Left lobe of liver (tissue), 1 donor: Measurements from ENCODE around the genes TMCO4, VWA5B1 and KIF17.

- PRO-cap: no peak
These were observed 44.1 kb downstream of the TMCO4 start for GRCh38 chr1:19755595-19756041.

DNA sequence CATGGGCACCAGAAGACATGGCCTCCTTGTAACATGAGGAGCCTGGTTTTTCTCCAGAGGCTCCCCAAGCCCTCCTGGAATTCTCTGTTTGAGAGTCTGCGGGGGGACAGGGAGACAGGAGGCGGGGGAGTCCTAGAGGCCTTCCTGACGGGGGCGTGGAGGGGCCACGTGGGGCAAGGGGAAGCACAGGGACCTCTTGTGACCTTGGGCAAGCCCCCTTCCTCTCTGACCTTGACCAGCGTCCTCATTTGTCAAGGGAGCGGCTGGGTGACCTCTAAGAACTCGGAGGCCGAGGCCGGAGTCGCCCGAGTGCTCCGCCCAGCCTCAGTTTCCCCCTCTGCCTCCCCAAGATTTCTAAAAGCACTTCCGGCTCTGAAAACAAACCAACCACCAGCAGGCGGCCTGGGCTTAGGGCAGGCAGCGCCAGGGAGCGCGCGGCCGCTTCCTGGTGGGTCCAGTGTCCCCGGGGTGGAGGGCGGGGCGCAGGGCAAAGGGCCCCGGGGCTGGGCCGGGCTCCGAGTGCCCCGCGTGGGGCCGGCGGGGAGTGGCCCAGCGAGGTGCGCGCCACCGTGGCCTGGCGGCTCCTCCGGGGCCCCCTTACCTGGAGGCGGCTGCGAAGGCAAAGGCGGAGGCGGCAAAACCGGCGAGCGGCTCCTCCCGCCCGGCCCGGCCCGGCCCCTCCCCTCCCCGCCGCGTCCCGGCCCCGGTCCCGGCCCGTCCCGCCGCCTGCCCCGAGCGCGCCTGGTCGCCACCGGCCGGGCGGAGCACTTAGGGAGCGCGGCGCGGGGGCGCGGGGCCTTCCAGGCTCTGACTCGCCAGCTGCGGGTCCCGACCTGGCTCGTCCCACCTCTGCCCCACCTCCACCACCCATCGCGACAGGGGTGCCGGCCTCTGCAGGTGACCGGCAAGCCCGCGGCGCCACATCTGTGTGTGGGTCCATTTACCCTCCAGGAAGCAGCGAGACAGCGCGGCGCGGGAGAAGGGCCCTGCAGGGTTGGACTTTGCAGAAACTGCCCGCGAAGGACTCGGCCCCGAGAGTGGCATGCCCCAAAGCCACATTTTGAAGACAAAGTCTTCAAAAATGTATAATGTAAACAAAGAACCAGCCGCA, at the start of gene TMCO4:
TMCO4 (minus strand) TSS at position 663 of the 1,111 bp plus-strand sequence.
- PRO-cap: unidirectional peak, plus-strand start at position 411 of the sequence; bidirectional peak, plus-strand start at position 518 of the sequence, minus-strand start at position 462 of the sequence

DNA sequence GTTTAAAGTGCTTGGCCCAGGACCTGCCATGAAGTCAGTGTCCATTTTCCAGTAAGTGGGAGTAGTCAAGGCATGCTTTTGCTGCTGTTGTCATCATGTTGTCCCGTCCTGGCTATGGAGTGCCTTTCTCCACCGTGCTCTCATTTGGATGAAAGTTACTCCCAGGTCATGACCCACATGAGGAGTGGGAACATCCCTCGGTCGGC, 11.7 kb downstream of the PLA2G2A start:
- PRO-cap: no peak

- PRO-cap: no peak
These were observed 20.1 kb downstream of the PLA2G2D start for GRCh38 chr1:20099306-20099519.

DNA sequence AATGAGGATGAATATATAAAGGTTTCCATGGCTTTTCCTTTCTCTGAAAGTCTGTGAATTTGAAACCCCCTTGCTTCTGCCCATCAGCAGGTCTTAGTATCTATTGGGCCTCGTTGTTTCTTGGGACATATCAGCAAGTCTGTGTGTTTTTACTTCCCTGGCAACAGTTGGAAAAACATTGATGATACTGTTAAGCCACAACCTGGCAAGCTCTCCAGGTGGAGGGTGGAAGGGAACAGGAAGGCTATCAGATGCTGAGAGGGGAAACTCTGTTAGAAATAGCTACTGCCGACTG, 4.7 kb upstream of the PLA2G2D start:
- PRO-cap: no peak

DNA sequence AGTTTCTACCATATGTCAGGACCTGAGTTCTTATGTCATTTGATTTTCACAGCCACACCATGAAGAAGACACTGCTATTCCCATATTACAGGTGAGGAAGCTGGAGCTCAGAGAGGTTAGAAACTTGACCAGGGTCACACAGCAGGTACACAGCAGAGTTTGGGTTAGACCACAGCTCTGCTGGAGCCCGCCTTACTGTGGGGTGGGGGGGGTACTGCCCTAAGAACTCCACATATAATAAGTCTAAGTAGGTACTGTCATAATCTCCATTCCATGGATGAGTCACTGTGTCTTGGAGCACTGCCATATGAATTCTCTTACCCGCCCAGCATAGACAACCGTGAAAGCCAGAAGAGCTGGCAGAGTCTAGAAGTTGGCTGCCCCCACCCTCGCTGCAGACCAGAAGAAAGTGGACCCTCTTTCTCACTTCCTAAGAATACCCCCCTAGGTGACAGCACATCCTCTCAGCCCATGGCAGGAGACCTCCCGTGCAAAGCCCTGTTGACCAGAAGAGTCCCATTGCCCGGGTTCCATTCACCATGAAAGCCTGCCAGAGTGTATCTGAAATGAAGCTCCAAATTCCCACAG, 5.2 kb upstream of the PLA2G2D start:
- PRO-cap: no peak

- PRO-cap: unidirectional peak, plus-strand start at chr1:20184855
These were observed 1.4 kb upstream of the UBXN10 start for GRCh38 chr1:20184533-20184931.

- PRO-cap: no peak
These were observed 47.7 kb upstream of the VWA5B1 start for GRCh38 chr1:20242805-20243595.

DNA sequence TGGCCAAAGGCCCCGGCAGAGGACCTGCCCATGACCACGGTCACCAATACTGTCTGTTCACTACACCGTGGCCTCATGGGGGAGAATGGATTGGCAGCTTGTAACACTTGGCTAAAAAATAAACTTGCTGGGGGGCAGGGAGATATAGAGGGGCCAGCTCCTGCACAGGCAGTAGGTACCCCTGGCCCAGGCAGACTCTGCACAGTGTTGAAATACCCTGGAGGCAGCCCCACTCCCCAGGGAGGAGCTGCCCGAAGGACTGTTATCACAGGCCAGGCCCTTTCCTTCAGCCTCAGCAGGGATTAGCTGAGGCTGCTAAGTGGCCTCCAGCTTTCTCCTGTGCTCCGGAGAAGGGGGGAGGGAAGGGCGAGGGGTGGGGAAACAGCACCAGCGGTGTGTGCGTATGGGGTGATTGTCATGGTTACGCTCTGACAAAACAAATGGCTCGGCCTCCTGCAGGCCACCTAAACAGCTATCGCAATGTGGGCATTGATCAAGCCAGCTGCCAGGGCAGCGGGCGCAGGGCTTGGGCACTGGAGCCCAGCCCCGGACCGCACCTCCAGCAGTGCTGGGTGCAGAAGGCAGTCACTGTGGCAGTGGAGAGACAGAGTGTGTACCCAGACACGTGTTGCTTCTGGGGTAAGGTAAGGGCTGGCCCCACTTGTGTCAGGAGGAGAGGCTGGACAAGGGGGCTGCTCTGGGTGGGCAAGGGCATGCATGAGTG, at the start of gene VWA5B1:
VWA5B1 (plus strand) TSS at position 431 of the 724 bp plus-strand sequence.
- PRO-cap: no peak

DNA sequence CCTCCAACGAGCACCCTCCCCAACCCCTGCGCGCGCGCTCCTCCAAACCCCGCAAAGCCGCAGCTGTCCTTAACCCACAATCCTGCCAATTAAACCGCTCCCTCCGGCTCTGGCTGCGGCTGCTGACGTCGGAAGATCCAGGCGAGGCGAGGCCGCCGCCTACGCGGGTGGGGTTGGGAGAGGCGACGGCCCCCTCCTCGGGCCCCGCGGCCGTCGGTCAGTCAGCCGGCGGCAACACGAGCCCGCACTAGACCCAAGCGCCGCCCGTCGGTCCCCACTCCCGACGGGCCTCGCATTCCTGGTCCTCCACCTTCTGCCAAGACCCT, 75.3 kb downstream of the VWA5B1 start:
- PRO-cap: no peak

GRCh38 chr1:20411189-20411623, 74.8 kb downstream of the CAMK2N1 start:
- PRO-cap: no peak

GRCh38 chr1:20474901-20475387, 11.1 kb downstream of the CAMK2N1 start:
- PRO-cap: no peak

DNA sequence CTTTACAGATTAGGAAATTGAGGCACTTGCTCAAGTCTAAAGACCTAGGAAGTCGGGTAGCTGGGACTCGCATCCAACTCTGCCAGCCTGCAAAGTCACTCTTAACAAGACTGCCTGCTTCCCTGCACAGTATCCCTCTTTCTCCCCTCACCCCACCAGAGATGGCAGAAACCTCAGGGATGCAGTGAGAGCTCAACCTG, 4.1 kb downstream of the CAMK2N1 start:
- PRO-cap: no peak

DNA sequence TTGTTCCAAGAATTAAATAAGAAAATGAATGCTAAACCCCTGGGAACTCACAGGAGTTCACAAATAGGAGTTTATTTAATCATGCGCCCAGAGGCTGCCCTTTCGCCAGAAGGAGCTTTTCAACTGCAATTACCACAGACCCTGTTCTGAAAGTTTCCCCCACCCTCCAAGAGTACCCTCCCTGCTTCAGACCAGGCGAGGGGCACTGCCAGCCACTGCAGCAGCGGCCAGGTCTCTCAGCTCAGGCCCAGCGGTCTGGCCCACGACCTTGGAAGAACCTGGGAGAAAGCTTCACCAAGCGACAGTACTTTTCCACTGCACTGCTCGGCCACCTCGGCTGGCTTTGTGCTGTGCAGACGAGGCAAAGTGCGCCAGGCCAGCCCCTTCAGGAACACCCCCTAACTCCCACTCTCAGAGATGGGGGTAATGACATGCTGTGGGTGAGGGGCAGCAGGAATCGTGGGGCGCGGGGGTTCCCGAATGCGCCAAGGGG, 543 bp upstream of the FAM43B start:
- PRO-cap: unidirectional peak, minus-strand start at position 347 of the sequence

DNA sequence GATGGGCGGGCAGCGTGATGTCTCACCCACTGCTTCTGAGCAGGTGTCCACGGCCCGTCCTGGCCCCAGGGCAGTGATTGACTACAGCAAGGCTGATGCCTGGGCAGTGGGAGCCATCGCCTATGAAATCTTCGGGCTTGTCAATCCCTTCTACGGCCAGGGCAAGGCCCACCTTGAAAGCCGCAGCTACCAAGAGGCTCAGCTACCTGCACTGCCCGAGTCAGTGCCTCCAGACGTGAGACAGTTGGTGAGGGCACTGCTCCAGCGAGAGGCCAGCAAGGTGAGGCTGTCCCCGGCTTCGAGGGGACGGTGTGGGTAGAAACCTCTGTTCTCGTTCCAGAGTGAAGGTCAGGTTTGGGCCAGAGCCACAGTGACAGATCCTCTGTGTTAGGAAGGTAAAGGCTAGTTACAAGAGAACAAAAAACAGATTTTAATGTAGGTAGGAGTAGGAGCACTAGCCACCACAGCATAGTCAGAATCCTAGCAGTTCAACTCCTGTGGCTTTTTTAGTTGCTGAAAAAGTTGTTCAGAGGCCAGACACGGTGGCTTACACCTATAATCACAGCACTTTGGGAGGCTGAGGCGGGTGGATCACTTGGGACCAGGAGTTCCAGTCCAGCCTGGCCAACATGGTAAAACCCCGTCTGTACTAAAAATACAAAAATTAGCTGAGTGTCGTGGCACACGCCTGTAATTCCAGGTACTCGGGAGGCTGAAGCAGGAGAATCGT, 12.1 kb downstream of the DDOST start:
- PRO-cap: no peak

GRCh38 chr1:20717384-20718422, at the start of gene KIF17:
TSS of gene KIF17 (minus strand) at chr1:20718007.
- PRO-cap: no peak

- PRO-cap: no peak
These were observed 460 bp upstream of the HP1BP3 start for GRCh38 chr1:20787622-20787911.

DNA sequence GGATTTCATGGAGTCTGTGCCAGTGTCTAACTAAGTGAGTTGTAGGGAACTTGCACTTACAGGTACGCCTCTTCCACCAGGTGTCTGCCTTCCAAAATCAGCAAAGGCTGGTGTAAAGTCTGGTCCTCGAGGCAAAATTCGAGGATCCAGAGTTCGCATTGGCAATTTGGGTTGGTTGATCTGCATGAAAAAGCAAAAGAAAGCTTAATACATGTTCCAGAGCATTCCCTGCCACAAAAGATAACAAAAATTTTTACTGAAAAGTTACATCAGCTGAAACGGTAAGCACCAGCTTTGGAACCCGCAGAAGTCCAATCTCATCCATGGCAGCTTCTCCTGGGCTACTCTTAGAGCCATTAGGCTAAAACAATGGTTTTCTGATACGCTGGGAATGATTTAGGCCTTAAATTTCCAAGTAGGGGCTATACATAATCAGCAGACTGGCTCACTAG, 106.4 kb upstream of the HP1BP3 start:
- PRO-cap: no peak

- PRO-cap: no peak
These were observed 92.1 kb downstream of the EIF4G3 start for GRCh38 chr1:21084451-21085076.

- PRO-cap: no peak
These were observed 39.5 kb downstream of the EIF4G3 start for GRCh38 chr1:21137204-21137690.